Epithelial cell of prostate (primary cell): Measurements from ENCODE around the gene GALNT15.

DNA sequence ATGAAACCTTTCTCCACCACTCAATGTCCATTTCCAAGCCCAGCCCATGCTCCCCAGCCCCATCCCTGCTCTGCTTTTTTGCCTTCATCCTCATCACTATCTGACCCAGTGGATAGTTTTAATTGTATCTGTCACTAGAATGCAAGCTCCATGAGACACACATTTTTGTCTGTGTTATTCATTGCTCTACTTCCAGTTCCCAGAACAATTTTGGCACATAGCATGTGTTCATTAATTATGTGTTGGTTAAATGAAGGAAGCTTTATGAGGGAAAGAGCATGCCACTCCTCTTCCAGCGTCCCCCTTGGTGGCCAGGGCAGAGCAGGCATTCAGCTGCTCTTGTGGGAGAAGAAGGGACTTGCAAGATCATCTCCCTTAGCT lies 554 bp upstream of the GALNT15 start:
- RRBS: no CpG with 5 or more reads among the region's 1 CpG

DNA sequence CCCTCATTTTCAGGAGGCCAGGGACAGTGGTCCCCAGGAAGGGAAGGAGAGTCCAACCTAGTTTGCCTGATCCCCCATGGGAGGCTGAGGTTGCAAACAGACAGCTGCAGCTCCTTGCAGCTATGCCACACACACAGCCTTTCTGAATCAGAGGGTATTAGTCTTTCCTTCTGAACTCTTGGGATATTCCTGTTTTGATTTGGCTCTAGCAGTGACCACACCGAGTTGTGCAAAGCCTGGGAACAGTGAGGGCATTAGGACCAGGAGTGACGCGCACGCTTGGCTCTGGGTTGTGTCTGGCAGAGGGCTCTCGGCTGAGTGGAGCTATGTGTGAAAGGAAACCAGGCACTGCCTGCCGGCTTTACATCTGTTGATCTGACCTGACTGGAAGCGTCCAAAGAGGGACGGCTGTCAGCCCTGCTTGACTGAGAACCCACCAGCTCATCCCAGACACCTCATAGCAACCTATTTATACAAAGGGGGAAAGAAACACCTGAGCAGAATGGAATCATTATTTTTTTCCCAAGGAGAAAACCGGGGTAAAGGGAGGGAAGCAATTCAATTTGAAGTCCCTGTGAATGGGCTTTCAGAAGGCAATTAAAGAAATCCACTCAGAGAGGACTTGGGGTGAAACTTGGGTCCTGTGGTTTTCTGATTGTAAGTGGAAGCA lies at the start of gene GALNT15:
Gene GALNT15 (plus strand): TSS at position 364 of the 670 bp plus-strand sequence.
- RRBS: no CpG with 5 or more reads among the region's 9 CpGs

DNA sequence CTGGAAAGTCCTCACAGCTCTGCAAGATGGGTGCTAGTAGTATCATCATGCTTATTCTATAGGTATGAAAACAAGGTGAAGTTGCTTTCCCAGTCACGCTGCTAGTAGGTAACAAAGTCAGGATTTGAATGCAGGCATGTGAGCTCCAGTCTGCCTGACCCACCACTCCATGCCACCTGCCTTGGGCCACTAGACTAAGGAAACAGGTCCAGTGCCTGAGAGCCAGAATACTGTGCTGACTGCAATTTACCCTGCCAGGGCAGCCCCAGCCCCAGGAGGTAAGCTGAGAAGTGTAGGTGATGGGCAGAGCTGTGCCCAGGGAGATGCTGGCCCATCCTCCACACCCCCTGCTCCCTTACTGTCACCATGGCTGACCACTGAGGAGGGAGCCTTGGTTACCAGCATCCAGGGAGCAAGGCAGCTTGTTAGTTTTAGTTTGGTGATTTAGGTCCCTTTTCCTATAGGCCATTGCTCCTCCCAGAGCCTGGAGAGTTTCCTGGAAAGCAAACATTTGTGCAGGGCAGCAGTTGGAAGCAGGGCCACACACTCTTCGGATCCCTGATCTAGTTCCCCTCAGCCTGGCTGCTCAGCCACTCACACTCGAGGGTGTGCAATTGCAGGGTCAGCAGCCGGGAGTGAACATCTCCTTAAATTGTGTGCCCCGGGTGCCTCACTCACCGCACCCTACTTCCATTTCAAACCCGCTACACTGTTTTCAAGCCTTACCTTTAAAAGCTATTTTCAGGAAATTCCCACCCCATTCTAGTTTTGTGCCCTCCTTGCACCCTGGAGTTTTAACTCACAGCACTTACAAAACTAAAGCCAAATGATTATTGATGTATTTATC lies 2.0 kb downstream of the GALNT15 start:
- RRBS: no CpG with 5 or more reads among the region's 7 CpGs

- RRBS: no CpG with 5 or more reads among the region's 5 CpGs
These were observed 1.6 kb downstream of the DPH3 start for GRCh38 chr3:16263050-16263557.

DNA sequence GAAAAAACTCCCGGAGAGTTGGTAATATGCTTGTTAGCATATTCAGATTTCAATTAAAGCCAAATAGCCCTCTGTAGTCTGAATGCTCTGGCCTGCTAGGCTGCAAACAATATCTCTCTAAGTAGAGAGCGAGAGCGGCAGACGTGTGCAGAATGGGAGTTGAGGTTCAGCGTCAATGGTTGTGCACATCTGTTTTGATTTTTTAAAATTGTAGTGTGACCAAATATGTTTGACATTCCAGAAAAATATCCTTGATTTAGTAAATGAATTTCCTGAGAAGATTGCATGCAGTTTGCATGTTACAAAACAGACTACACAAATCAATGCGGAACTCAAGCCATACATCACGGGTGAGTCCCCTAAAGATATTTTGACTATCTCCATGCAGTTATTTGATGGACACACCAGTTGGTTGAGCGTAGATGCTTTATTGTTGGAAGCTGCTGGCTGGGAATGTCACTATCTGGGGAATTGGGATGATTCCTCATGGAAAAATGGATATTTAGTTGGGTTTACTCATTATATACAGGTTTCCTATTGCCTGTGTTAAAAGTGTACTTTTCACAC lies 37.5 kb downstream of the OXNAD1 start:
- RRBS: no CpG with 5 or more reads among the region's 8 CpGs

- RRBS: no CpG with 5 or more reads among the region's 3 CpGs
These were observed 95.2 kb downstream of the RFTN1 start for GRCh38 chr3:16418229-16418693.

DNA sequence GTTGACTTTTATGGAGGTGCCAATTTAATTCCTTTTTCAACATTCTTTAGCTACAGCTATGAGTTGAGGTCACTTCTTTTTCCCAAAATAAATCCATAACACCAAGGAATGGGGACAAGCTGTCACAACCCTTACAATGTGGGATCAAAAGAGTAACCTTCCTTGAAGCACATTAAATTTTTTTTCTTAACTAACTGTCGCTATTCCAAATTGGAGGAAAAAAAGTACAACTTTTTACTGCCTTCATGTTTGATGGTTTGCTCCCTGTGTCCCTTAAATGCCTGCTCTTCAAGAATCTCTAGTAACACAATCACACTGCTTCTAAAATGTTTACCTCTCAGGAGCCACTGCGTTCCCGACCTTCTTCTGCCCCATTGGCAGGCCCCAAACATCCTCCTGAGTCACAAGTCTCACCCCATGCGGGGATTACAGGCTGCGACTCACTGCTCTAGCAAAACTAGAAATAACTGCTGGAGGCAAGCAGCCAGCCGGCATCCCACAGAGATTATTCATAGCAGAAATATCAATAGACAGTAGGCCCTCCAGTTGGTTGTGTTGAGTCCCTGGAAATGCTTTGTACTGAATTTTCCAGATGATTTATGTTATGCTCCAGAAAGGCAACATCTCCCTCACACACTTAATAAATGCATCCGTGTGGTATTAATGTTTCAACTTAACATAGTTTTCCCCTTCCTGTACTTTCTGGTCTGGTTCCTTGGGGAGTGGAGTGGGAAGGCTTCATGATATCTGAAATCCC lies 64.9 kb downstream of the RFTN1 start:
- RRBS: no CpG with 5 or more reads among the region's 7 CpGs

- RRBS: no CpG with 5 or more reads among the region's 3 CpGs
These were observed 50.7 kb downstream of the RFTN1 start for GRCh38 chr3:16462872-16463131.

DNA sequence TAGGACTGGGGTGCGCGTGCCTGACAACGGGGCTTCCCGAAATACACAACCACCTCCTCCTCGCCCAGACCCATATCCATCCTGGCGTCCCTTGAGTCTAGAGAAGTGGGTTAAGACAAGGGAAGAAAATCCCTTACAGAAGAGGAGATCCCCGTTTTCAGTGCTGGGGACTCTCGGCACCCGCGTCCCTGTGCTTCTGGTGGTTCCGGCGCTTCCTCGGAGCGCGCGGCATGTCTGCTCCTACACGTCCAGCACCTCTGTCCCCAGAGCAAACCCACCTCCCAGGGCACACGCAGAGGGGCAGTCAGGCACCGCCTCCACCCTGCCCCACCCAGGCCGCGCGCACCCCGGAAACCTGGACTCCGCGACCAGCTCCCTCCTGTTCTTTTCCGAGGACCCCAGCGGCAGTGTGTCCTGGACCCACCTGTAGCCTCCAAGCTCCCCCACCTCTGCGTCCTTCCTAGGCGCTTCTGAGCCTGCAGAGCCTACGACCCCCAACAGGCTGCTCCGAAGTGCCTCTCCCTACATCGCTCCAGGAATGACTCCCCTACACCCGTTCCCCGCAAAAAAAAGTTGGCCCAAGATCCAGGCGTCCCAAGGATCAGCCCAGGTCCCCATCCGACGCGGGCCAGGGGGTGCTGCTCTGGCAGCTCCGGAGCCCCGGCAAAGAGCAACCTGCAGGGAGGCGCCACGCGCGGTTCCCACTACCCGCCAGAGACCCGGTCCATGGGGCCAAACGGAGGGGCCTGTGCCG lies 675 bp downstream of the RFTN1 start:
- RRBS: under 1% methylated on average over 8 of the region's 48 CpGs

GRCh38 chr3:16841841-16842178 lies 42.9 kb upstream of the PLCL2 start:
- RRBS: no CpG with 5 or more reads among the region's 2 CpGs

DNA sequence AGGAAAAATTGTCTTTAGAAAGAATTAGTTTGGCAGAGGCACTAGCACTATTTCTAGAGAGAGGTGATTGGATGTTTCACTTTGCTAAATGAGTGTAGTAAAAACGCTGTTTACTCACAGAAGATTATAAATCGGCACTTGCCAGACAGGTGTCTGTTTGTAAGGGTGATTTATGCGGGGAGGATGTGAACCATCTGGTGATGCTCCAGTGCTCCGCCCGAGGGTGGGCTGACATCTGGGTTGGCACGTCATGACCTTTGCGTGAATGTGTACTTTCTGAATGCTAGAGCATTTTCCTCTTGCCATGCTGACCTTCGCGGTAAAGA lies 12.7 kb downstream of the PLCL2 start:
- RRBS: no CpG with 5 or more reads among the region's 9 CpGs

DNA sequence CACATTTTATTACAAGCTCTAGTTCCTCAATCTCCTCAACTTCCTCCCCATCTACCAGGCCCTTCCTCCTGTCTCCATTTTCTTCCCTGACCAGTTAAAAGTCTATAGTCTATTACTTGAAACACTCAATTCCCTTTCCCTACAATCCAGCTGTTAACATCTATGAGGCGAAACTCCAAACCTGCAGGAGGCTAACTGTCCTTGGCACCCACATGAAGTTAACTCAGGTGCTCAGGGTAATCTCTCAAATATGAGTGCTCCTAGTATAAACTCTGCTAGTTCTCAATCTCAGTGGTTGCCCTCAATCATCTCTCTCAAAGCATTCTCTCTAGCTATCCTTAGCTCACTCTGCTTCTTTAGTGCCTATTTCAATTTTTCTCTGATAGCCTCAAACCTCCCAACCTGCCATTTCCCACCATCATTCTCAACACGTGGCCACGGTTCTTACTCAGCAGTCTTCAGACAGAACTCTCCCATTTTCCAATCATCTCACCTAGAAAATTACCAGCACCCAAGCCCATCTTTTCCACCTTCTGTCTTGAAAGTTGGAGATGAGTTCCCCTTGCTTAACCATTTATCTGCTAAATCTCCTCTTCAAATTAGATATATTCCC lies 412.2 kb downstream of the TBC1D5 start:
- RRBS: no CpG with 5 or more reads among the region's 3 CpGs

DNA sequence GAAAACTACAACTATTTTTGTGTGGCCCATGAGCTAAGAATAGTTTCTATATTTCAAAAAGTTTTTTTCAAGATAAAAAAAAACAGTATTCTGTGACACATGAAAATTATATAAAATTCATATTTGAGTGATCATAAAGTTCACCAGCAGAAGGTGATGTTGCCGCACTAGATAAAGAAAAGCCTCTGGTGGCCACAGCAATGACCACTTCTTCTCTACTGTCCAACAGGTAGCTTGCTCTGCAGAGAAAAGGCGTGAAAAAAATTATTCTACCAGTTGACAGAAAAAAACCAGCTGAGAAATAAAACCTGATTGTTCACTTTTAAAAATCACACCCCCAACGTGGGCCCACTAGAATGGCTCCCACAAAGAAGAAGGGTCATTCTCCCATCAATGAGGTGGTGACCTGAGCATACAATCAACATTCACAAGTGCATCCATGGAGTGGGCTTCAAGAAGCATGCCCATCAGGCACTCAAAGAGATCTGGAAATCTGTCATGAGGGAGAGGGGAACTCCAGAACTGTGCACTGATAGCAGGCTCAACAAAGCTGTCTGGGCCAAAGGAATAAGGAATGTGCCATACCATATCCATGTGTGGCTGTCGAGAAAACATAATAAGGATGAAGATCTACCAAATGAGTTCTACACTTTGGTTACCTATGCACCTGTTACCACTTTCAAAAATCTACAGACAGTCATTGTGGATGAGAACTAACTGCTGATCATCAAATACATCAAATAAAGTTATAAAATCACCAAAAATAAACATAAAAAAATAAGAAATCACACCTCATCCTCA lies 277.4 kb downstream of the TBC1D5 start:
- RRBS: no CpG with 5 or more reads among the region's 4 CpGs

DNA sequence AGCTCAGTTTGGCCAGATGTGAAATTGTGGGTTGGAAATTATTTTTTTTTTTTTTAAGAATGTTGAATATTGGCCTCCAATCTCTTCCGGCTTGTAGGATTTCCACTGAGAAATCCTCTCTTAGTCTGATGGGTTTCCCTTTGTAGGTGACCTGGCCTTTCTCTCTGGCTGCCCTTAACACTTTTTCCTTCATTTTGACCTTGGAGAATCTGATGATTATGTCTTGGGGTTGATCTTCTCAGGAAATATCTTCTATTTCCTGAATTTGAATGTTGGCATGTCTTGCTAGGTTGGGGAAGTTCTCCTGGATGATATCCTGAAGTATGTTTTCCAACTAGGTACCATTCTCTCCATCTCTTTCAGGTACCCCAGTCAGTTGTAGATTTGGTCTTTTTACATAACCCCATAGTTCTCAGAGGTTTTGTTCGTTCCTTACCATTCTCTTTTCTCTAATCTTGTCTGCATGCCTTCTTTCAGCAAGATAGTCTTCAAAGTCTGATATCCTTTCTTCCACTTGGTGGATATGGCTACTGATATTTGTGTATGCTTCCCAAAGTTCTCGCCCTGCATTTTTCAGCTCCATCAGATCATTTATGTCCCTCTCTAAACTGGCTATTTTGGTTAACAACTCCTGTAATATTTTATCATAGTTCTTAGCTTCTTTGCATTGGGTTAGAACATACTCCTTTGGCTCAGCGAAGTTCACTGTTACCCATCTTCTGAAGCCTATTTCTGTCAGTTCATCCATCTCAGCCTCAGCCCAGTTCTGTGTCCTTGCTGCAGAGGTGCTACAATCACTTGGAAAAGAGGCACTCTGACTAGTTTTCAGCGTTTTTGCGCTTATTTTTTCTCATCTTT lies 249.0 kb downstream of the TBC1D5 start:
- RRBS: no CpG with 5 or more reads among the region's 6 CpGs

GRCh38 chr3:17501485-17502755 lies 240.5 kb downstream of the TBC1D5 start:
- RRBS: no CpG with 5 or more reads among the region's 5 CpGs

- RRBS: no CpG with 5 or more reads among the region's 16 CpGs
These were observed 76.0 kb downstream of the SATB1 start for GRCh38 chr3:18348950-18349699.

GRCh38 chr3:18424397-18424793 lies 744 bp downstream of the SATB1 start:
- RRBS: no CpG with 5 or more reads among the region's 20 CpGs

DNA sequence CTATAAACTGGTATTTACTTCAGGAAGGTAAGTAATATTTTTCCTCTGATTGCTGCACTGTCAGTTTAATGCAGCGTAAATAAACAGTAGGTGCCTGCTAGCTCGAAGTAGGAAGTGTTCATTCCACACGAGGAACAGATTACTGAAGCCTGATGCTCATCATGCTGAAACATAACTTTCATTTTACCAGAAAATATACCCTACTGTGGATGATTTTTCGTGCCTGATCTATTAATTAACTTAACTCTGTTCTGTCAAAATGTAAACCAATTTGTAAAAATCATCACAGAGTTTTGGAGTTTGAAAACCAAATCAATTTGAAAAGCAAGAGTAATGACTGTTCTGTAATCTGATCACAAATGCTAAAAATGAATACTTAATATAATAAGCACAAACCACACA lies 15.4 kb upstream of the SATB1 start:
- RRBS: no CpG with 5 or more reads among the region's 4 CpGs

GRCh38 chr3:18743796-18744104 lies 318.6 kb upstream of the SATB1 start:
- RRBS: no CpG with 5 or more reads among the region's 2 CpGs

DNA sequence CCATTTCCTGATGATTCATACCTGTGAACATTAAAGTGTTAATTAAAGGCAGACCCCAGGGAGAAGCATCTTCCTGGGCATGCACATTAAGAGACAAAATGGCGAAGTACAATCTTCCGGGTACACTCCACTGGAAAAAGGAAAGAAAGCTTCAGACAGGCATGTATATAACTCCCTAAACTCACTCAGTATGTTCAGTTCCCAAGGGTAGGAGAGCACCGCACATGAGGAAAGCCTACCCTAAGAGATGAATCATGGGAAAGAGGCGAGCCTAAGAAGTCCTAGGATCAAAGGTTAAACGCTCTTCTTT lies 17.4 kb upstream of the KCNH8 start:
- RRBS: no CpG with 5 or more reads among the region's 5 CpGs